Peripheral blood mononuclear cell (primary cell): ENCODE results near the gene GLOD5.

GRCh38 chrX:46780524-46780950, 21.6 kb upstream of the SLC9A7 start:
- PRO-cap, 8 experiments: no peak in any of the 8 experiments

- PRO-cap, 8 experiments: no peak in any of the 8 experiments
Observed at GRCh38 chrX:47080618-47081210, 2.5 kb downstream of the RGN start.

- PRO-cap, 8 experiments: peak in 1 of 8 experiments; most common plus-strand start chrX:47191337 (in 1)
Observed at GRCh38 chrX:47191117-47192024, 2.3 kb upstream of the UBA1 start.

GRCh38 chrX:47202137-47202807, 8.6 kb downstream of the UBA1 start:
- PRO-cap, 8 experiments: no peak in any of the 8 experiments

GRCh38 chrX:47209883-47210306, 8.6 kb upstream of the CDK16 start:
- PRO-cap, 8 experiments: no peak in any of the 8 experiments

- PRO-cap, 8 experiments: no peak in any of the 8 experiments
Observed at GRCh38 chrX:47226982-47227525, 5.8 kb upstream of the USP11 start.

GRCh38 chrX:47540653-47541634, 20.1 kb upstream of the ARAF start:
- PRO-cap, 8 experiments: no peak in any of the 8 experiments

- PRO-cap, 8 experiments: peak in 1 of 8 experiments; most common plus-strand start chrX:47563138 (in 1)
Observed at GRCh38 chrX:47562338-47563585, 1.8 kb downstream of the ARAF start.

- PRO-cap, 8 experiments: no peak in any of the 8 experiments
Observed at GRCh38 chrX:47623318-47624159, 3.9 kb upstream of the SYN1 start.

- PRO-cap, 8 experiments: no peak in any of the 8 experiments
Observed at GRCh38 chrX:47749047-47749480, 87.6 kb upstream of the ZNF81 start.

GRCh38 chrX:48085944-48086755, 14.7 kb upstream of the ZNF630 start:
- PRO-cap, 8 experiments: no peak in any of the 8 experiments

- PRO-cap, 8 experiments: peak in 2 of 8 experiments; most common plus-strand start chrX:48576121 (in 1)
Observed at GRCh38 chrX:48576010-48576425, 1.7 kb downstream of the RBM3 start.

GRCh38 chrX:48695324-48695861, 1.1 kb upstream of the SUV39H1 start:
- PRO-cap, 8 experiments: peak in 2 of 8 experiments; most common plus-strand start chrX:48695727 (in 2); most common minus-strand start chrX:48695574 (in 1)

DNA sequence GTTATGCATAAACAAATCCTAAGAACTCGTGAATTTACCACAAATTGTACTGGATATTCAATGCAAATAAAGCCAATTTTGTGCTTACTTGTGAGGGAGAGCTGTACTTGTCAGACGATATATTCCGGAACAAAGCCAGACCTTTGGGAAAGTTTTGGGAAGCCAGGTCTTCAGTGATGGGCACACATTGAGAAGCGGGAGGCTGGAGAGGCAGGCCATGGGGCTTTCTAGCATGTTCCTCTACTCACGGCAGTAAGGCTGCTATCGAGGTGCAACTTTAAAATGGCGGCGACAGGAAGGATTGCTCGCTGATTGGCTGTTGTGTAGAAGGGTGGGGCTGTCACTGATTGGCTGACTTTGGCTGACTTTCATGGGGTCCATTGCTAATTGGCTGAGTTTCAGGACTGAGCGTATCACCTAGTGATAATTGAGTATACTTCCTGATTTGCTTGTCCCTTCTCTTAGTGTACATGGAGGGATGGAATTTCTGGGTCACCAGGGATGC, 19.8 kb upstream of the GLOD5 start:
- PRO-cap, 8 experiments: no peak in any of the 8 experiments

GRCh38 chrX:48761606-48762166, at the start of gene GLOD5:
TSS of gene GLOD5 (plus strand) at chrX:48761747.
- PRO-cap, 8 experiments: no peak in any of the 8 experiments

- PRO-cap, 8 experiments: peak in 2 of 8 experiments; most common minus-strand start chrX:48922562 (in 2)
Observed at GRCh38 chrX:48922414-48922751, 3.6 kb upstream of the PIM2 start.

GRCh38 chrX:48987981-48988273, 14.1 kb downstream of the GRIPAP1 start:
- PRO-cap, 8 experiments: no peak in any of the 8 experiments

- PRO-cap, 8 experiments: no peak in any of the 8 experiments
Observed at GRCh38 chrX:49041693-49042762, 1.1 kb downstream of the TFE3 start.

GRCh38 chrX:49043709-49044345, 670 bp upstream of the TFE3 start:
- PRO-cap, 8 experiments: peak in 7 of 8 experiments; most common plus-strand start chrX:49043839 (in 4)

GRCh38 chrX:49061279-49061832, 2.6 kb downstream of the CCDC120 start:
- PRO-cap, 8 experiments: no peak in any of the 8 experiments